ENCODE measurements around a stretch of chr7.

- PRO-cap: no peak
Observed at GRCh38 chr7:35725129-35725774, 30.3 kb upstream of the HERPUD2 start.

- PRO-cap: no peak
Observed at GRCh38 chr7:36157557-36158109, 4.6 kb downstream of the EEPD1 start.

DNA sequence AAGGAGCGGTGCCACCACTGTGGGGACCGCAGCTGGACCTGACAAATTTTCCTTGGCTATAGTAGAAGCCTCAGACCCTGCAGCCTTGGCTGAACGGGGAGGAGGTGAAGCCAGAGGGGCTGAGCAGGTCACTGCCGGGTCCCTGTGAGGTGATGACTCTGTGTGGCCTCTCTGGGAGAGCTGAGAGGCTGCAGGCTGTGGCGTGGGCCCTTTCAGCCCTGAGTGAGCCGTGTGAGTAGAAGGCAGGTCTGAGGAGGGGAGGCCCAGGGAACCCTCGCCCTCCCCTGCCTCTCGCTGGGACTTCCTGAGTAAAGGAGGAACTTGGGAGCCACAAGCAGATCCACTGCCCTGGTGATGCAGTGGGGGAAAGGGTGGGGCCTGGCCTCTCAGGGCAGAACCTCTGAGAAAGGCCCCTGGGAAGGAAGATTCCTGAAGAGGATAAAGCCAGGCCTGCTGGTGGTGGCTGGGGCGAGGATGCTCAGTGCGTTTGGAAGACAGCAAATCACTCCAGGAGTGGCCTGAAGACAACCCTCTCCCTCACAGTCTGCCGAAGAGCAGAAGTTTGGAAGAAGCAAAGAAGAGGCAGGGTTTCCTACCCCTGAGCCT is 22.8 kb downstream of the EEPD1 start:
- PRO-cap: bidirectional peak, plus-strand start at position 447 of the sequence, minus-strand start at position 306 of the sequence

- PRO-cap: no peak
Observed at GRCh38 chr7:36219217-36220093, 66.4 kb downstream of the EEPD1 start.

- PRO-cap: no peak
Observed at GRCh38 chr7:36261227-36261648, 105.8 kb downstream of the MATCAP2 start.

DNA sequence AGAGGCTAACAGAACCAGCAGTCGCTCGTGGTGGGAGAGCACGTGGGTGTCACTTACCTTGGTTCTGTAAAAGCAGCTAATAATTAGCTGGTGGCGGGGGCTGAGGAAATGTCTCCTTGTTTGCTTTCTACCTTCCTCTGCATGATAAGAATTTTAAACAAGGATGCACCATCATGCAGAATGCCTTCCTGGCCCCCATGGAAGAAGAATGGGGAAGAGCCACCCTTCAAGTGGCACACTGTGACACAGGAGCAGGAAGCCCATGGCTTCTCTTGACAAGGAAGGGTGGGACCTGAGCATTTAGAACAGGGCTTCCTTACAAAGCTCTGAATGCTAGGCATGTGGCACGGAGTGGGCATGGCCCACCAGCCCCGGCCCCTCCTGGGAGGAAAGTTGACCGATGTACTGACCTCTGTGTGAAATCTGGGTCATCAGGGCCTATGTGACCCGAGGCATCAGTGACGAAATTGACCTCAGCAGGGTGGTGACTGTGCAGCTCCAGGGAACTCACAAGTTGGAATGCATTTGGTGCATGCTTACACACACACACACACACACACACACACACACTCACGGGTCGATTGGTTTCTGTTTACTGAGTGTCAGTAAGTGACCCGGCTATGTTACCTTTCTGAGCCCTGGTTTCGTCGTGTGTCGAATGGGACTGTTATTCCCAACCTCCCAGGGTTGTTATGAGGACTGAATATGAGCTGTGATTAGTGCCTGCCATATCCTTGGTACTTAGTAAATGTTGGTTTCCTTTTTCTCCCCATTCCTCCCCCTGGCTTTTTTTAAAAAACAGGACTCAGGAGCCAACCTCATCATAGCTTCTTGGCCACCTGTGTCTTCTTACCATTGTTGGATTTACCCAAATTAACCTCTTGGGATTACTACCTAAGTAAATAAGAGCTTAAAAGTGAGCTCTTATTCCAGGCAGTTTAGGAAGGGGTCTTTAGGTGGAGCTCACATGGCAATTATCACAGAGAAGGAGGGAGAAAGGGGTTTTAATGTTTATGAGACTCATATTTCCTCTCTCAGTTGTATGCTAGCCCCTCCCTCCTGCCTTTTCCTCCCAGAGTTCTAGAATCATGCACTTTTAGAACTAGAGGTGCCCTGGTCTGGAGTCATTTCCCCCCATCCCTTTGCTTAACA is 94.1 kb downstream of the MATCAP2 start:
- PRO-cap: no peak

- PRO-cap: no peak
Observed at GRCh38 chr7:36443674-36443905, 53.9 kb downstream of the ANLN start.

GRCh38 chr7:36517260-36517602 is 127.6 kb downstream of the ANLN start:
- PRO-cap: no peak

DNA sequence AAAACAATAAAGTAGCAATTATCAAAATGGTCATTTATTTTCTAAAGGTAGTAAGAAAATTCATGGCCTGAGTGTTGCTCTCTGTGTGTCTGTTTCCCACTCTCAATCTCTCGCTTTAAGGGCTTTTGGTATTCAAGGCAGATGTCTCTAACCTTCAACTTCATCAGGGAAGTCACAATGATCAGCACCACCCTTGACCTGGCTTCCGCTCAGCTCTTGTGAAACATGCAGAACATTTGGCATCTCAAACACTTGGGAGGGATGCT is 129.9 kb downstream of the AOAH start:
- PRO-cap: no peak

GRCh38 chr7:36661199-36661933 is 62.9 kb downstream of the AOAH start:
- PRO-cap: no peak

- PRO-cap: unidirectional peak, minus-strand start at chr7:36726512
Observed at GRCh38 chr7:36726353-36726703, 2.0 kb upstream of the AOAH start.

GRCh38 chr7:36789674-36790018 is 65.4 kb upstream of the AOAH start:
- PRO-cap: no peak

- PRO-cap: no peak
Observed at GRCh38 chr7:37333020-37333527, 115.6 kb downstream of the ELMO1 start.

DNA sequence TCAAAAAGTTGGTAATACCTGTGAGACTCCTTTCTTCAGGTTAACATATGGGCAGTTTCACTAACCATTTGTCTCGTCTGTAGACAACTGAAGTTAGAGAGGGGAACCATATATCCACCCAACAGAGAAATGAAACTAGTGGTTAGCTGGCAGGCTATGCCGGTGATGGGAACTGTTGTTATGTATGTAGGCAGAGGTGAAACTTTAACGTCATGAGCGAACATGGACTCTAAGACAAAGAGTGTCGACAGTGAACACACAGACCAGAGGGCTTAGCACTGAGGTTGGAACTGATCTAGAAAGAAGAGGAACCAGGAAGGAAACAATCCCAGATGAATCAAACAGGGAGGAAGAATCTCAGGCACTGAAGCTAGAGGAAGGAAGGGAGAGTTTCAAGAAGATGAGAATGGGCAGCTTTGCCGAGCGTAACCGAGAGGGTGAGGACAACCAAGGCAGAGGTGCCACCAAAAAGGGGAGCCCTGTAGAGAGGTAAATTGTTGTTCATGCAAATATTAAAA is 112.3 kb downstream of the ELMO1 start:
- PRO-cap: no peak

DNA sequence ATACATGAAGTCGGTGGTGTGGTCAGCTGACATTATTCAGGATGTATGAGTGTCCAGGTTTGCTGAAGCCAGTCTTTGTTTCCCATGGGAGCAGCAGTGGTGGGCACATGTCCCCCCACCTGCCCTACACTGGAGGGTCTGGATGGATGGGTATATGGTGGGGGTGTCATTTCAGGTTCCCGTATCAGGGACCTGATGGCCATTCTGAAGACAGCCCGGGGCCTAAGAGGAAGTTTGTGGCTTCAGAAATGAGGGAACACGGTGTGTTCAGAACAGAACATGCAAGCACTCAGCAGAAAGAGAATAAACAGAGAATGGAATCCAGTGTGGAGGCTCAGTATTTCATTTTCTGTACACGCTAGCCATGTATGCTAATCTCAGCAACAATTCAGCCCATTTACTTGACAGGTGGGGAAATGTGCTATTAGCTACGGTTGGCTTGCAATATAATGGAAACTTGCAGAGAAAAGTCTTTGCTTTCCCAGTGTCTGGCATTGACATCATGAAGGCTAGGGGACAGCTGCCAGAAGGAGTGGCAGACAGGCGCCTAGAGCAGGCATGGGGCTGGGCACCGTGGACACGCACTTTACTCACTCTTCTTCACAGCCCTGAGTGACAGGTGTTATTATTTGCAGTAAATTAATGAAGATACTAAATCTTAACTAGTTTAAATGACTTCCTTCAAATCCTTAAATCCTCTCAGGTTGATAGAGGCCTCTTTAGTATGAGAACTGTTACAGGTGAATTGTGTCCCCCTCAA is 98.6 kb downstream of the ELMO1 start:
- PRO-cap: no peak

GRCh38 chr7:37412109-37412603 is 36.5 kb downstream of the ELMO1 start:
- PRO-cap: no peak

- PRO-cap: no peak
Observed at GRCh38 chr7:37421218-37421833, 27.3 kb downstream of the ELMO1 start.

DNA sequence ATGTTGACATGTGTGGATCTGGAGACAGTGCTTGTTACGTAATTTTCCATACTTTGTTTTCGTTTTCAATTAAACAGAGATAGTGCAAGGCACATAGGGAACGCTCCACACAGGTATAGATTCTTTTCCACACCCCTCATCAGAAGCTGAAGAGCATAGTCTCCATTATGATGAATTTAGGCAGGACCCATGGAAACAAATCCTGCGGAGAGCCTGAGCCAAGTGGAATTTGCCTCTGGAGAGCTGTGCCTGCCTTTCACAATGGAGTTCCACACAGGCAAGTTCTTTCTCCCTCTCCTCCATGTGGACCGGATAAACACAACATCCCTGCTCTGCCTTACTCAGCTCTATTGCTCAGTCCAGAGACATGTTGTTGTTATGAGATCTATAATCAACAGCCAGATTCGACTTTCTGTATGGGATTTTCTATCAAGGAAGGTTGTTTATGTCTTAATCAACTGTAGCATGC is 59.4 kb upstream of the ELMO1 start:
- PRO-cap: no peak

- PRO-cap: no peak
Observed at GRCh38 chr7:37570109-37570494, 113.5 kb upstream of the GPR141 start.

GRCh38 chr7:38185359-38185722 is 7.3 kb downstream of the STARD3NL start:
- PRO-cap: no peak

Measured in left lung (tissue), 1 donor.